ENCODE measurements around the genes LUC7L and RAB40C.

DNA sequence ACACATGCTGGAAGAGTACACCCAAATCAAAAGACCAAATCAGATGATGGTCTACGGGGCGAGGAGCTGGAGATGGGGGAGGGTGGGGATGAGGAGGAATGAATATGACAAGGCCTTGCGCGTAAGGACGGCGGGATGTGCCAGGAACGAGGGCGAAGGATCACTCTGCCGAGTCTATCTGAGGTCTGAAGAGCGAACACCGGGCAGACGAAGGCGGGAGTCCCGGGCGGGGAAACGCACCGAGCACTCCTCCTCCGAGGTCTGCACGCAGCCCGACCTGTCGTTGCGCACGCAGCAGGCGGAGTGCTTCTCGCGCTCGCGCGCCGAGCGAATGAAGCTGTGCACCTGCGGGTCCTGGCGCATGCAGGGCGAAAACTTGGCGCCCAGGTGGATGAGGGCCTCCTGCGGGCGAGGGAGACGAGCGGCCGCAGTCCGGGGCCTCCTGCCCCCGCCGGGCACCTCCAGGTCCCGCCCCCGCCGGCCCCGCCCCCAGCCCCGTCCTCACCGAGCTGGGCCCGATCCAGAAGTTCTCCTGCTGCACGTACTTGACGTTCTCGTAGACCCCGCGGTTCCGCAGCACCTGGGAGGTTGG lies 7.3 kb downstream of the SNRNP25 start:
- PRO-cap, result no peak
- RAMPAGE, long total RNA, 4 experiments, result no peak in any of the 4 experiments

- PRO-cap, result no peak
- RAMPAGE, long total RNA, 4 experiments, result no peak in any of the 4 experiments
Measured at GRCh38 chr16:153884-154746, 1.7 kb downstream of the HBZ start.

DNA sequence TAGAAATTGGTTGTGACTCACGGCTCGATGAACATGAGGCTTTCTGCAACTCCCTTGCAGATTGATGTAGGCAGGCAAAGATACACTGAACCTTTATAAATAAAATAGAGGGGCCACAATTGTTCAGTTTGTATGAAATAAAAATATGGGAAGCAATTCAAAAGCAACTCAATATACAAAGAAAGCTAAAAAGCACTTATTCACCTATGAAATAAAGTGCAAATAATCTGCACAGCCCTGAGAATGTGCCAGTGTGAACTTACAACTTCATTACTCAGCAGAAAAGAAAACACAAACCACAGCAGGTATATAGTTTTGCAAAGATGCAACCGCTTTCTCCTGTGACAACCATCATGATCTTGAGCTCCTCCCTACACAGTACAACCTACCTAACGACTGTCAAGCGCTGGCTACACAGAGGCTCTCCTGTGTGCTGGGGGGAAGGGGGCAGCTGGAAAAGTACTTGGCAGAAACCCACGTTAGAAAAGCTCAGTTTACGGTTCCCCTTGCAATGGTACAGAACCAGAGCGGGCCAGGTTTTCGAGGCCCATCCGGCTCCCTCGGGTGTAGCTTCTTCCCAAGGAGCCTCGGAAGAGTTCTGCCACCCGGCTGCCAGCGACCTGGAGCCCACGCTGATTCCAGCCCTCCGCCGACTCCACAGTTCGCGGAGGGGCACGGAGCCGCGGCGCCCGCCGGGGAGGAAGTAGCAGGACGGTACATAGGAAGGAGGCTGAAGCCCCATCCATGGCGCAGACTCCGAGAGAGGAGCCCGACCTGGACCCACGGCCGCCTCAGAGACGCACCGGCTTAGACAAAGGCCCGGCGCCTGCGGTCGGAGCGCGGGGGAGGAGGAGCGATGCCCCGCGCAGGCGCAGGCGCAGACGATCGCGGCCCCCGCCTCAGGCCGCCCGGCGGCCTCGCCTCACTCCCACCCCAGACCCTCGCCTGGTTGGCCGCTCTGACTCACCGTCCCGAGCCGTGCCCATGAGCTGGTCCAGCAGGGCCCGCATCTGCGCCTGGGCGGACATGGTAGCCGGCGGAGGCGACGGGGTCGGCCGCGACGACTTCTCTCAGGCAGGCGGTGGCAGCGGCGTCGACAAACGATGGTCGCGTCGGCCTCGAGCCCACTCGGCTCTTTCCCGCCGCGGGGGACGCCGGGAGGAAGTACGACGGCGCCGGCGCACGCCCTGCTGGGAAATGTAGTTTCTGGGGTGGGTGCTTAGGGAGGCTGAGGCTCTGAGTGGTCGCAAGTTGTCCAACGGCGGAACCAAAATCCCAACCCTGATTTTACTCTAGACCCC lies at the start of gene LUC7L:
LUC7L (minus strand) TSS at position 1,138 of the 1,301 bp plus-strand sequence.
- PRO-cap, result unidirectional peak, minus-strand start at position 1,138 of the sequence
- RAMPAGE, long total RNA, 4 experiments, result start-site peak on the minus strand in 3 of 4 experiments, centred at positions 1,105 to 1,107 of the sequence, 105 to 176 reads per replicate

DNA sequence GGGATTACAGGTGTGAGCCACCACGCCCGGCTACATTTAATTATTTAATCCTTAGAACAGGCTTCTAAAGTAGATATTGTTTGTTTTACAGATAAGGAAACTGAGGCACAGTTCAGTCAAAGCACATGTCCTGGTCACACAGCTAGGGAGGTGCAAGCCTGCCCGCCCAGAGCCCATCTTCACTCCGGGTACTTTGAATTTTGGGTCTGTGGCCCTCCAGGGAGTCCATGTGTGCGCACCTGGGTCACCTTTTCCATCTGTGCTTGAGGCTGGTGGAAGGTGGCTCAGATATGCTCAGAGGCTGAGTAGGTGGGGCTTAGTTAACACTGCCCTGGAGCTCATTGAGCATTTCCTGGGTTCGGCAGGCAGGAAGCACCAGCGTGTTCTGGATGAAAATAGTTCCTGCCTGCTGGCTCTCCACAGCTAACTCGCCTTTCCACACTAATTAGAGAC lies 19.1 kb downstream of the FAM234A start:
- PRO-cap, result no peak
- RAMPAGE, long total RNA, 4 experiments, result no peak in any of the 4 experiments

- PRO-cap, result no peak
- RAMPAGE, long total RNA, 4 experiments, result no peak in any of the 4 experiments
Measured at GRCh38 chr16:380816-381590, 775 bp downstream of the PGAP6 start.

DNA sequence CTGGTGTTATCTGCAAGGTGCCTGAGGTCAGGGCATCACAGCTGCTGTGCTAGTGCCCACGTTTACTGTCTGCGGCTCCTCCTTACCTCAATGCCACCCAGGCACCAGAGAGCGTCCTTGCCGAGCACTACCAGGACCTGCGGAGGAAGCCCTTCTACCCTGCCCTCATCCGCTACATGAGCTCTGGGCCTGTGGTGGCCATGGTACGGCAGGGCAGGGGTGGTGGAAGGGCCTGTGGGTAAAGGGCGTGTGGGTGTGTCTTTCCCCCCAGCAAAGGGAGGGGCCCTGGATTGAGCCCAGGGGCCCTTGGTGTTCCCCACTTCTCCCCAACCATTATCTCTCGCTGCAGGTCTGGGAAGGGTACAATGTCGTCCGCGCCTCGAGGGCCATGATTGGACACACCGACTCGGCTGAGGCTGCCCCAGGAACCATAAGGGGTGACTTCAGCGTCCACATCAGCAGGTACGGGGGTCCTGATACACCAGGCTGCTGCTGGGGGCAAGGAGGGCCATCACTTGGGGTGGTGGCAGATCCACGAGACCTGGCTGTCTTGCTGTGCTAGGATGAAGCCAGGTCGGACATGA lies 2.3 kb upstream of the DECR2 start:
- PRO-cap, result no peak
- RAMPAGE, long total RNA, 4 experiments, result no peak in any of the 4 experiments

GRCh38 chr16:411172-412309 lies 9.9 kb downstream of the DECR2 start:
- PRO-cap, result no peak
- RAMPAGE, long total RNA, 4 experiments, result no peak in any of the 4 experiments

DNA sequence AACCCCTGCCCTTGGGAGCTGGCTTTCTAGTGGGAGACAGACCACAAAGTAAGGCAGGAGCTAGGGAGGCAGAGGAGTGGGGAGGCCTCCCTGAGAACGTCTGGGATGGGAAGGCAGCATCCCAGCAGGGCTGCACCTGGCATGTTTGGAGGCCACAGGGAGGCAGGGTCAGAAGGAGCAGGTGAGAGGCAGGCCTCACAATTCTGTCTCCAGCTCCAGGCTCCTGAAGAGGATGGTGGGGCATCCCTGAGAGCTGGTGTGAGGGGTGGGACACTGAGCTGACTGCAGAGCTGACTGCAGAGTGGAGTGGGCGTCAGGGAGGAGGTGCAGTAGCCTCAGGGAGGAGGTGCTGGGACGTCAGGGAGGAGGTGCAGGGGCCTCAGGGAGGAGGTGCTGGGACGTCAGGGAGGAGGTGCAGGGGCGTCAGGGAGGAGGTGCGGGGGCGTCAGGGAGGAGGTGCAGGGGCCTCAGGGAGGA lies 41.7 kb downstream of the RAB11FIP3 start:
- PRO-cap, result no peak
- RAMPAGE, long total RNA, 4 experiments, result no peak in any of the 4 experiments

- PRO-cap, result bidirectional peak, plus-strand start at chr16:590090, minus-strand start at chr16:589810
- RAMPAGE, long total RNA, 4 experiments, result no peak in any of the 4 experiments
Measured at GRCh38 chr16:589928-590504, at the start of gene RAB40C. Gene RAB40C (plus strand): TSS chr16:590066.

GRCh38 chr16:592034-592476 lies 2.2 kb downstream of the RAB40C start:
- PRO-cap, result no peak
- RAMPAGE, long total RNA, 4 experiments, result no peak in any of the 4 experiments

- PRO-cap, result no peak
- RAMPAGE, long total RNA, 4 experiments, result no peak in any of the 4 experiments
Measured at GRCh38 chr16:637185-637424, 1.0 kb upstream of the METTL26 start.

- PRO-cap, result no peak
- RAMPAGE, long total RNA, 4 experiments, result no peak in any of the 4 experiments
Measured at GRCh38 chr16:637425-637962, 1.4 kb upstream of the METTL26 start.

GRCh38 chr16:709441-710089 lies 4.0 kb upstream of the FBXL16 start:
- PRO-cap, result no peak
- RAMPAGE, long total RNA, 4 experiments, result no peak in any of the 4 experiments

GRCh38 chr16:718842-719413 lies 2.0 kb upstream of the ANTKMT start:
- PRO-cap, result no peak
- RAMPAGE, long total RNA, 4 experiments, result no peak in any of the 4 experiments

DNA sequence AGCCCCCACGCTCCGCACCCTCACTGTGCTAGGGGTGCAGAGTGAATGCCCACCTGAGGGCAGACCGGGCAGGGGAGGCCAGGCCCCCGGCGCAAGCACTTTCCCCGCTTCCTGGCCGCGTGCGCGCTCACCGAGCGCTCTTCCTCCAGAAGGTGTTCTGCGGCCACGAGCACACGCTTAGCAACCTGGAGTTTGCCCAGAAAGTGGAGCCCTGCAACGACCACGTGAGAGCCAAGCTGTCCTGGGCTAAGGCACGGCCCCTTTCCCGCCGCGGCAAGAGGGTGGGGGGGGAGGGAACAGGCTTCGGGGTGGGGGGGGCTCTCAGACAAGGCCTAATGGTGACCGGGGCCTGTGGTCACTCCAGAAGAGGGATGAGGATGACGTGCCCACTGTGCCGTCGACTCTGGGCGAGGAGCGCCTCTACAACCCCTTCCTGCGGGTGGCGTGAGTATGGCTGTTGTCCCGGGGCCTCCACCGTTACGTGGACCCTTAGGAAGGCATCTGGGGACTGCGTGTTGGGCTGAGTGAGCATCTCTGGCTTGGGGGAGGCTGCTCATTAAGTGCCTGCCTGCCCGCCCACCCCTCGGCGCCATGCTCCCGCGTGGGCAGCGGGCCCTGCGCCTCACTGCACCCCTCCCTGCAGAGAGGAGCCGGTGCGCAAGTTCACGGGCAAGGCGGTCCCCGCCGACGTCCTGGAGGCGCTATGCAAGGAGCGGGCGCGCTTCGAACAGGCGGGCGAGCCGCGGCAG lies 1.9 kb downstream of the HAGHL start:
- PRO-cap, result no peak
- RAMPAGE, long total RNA, 4 experiments, result start-site peak on the plus strand in 1 of 4 experiments, centred at position 547 of the sequence, 5 reads per replicate

DNA sequence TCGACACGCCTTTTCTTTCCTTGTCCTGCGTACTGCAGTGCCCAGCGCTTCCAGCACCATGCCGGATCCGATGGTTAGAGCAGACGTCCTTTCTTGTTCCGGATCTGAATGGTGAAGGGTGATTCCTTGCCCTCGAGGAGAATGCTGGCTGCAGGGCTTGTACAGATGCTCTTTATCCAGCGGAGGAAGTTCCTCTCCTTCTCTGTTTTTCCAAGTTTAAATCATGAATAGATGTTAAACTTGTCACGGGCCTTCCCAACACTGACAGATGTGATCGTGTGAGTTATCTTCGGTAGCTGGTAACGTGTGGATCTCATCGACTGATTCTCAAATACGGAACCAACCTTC lies 61.2 kb upstream of the GNG13 start:
- PRO-cap, result no peak
- RAMPAGE, long total RNA, 4 experiments, result start-site peak on the minus strand in 1 of 4 experiments, centred at position 219 of the sequence, 5 reads per replicate

DNA sequence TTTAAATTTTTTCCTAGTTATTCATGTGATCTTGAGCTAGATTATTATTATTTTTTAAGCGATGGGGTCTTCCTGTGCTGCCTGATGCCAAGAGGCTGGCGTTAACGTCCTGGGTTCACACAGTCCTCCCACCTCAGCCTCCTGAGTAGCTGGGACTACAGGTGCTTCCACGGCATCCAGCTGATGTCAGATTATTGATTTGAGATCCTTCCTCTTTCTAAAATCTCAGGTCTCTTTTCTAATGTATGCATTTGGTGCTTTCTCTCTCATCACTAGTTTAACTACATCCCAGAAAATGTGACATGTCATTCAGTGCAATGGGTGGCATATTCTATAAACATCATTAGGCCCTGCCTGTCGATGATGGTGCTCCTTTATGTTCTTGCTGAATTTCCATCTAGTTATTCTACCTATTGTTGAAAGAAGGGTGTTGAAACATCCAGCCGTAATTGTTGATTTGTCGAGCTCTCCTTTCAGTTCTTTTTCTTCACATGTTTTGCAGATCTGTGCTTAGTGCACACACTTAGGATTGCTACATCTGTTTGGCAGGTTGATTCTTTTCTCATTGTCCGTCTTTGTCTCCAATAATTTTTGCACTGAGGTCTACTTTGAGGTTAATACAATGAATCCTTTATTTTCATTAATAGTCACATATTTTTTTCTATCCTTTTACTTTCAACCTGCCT lies 63.2 kb upstream of the GNG13 start:
- PRO-cap, result no peak
- RAMPAGE, long total RNA, 4 experiments, result no peak in any of the 4 experiments

DNA sequence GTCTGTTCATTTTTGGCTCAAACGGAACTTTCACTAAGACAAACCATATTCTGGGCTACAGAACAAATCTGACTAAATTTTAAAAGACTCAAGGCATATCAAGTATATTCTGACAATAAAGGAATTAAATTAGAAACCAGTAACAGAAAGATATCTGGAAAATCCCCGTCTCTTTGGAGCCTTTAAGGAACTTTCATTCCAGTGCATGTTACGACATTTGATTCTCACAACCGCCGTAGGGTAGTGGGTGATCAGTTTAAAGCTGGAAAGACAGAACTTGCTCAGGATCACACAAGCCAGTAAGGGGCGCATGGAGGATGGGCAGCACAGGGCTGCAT lies 84.9 kb downstream of the LMF1 start:
- PRO-cap, result no peak
- RAMPAGE, long total RNA, 4 experiments, result no peak in any of the 4 experiments

DNA sequence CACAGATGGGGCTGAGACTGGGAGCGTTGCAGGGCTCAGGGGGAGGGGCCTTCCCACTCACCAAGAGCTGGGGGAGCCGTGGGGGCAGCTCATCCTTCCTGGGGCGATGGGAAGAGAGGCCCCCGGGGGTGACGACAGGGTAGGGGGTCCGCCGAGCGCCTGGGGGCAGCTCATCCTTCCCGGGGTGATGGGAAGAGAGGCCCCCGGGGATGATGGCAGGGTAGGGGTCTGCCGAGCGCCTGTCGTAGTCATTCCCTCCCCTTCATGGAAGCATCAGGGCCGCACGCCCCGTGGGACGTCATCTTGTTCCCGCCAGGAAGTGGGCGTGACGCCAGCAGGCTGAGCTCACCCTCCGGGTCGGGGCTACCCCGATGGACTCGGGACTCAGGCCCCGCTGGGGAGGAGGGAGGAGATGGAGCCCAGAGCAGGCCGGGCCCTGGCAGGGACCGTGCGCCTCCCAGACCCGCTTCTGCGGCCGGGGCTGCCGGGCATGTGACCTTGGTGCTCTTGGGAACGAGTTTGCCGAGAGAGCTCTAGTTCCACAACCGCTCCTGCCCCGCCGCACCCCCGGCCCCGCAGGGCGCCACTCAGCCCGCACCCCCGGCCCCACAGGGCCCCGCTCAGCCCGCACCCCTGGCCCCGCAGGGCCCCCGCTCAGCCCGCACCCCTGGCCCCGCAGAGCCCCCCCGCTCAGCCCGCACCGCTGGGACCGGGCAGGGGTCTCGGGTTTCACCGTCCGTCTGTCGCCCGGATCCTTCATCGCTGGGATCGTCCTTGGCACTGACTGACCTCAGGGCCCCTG lies 5.5 kb downstream of the CACNA1H start:
- PRO-cap, result no peak
- RAMPAGE, long total RNA, 4 experiments, result no peak in any of the 4 experiments

GRCh38 chr16:1192937-1193896 lies 31.9 kb downstream of the TPSG1 start:
- PRO-cap, result no peak
- RAMPAGE, long total RNA, 4 experiments, result no peak in any of the 4 experiments